Ileum (tissue), 1 donor: ENCODE measurements around a stretch of chr11.

- PRO-cap = no peak
These were observed 994 bp upstream of the BIRC2 start for GRCh38 chr11:102345852-102346587.

DNA sequence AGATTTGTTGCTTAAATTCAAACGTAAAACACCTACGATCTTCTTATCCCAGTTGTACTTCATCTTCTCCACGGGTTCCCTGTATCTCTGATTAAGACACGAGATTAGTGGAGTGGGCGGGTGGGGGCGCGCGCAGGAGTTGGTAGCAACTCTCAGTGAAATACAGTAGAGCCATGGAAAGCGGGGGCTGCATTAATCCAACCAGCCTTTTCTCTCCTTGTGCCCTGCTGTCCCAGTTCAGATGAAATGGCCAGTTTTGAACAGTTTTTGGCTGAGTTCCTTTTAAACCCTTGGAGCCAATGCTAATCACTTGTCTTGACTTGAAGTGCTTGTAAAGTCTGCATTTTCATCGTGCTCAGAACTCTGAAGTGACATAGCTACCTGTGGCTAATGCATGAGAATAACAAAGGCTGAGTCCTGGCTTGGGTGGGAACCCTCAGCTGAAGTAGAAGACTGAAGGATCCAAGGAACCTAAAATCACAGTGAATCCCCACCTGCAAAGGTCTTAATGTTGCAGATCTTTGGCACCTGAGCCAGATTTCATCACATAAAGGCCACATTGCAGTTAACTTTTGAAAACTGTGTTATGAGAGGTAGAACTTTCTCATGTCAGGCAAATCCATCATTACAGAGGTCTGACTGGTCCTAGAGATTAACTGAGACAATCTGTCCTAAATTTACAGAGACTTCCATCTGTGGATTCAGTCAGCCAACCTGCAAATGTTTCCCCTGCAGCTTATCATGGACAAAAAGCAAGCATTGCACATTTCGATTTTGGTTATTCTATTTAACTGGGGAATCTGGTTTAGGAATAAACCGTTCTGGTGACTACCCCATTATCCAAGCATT is 909 bp upstream of the TMEM123 start:
- PRO-cap = no peak

GRCh38 chr11:102552314-102553019 is 21.9 kb upstream of the MMP7 start:
- PRO-cap = no peak

DNA sequence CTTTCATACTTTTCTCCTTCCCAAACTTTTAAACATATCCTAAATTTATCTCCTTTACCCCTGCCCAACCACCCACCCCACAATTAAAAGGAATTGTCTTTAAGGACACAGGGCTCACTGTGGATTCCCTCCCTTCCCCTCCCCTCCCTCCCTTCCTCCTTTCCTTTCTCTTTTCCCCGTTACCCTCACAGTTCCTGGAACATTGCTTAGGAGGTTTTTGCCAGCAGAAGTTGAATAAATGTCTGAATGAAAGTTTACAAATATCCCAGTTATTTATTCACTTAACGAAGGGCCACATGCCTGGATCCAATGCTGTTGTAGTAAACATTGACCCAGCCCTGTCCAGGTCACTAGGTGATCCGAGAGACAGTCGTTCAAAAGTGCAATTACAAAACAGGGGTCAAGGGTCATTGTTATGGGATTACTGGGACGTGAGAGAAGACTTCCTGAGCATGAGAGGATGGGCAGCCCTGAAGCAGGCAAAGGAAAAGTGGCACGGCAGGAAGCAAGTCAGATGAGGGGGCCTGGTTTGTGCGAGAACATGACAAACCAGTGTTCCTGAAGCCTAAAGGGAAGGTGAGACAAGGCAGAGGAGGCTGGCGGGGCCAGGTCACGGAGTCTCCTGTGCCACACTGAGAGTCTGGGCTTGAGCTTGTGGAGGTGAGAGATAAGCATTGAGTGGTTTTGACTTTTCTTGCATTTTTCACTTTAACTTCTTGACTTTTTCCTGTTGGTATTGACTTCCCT is 15.7 kb upstream of the MMP20 start:
- PRO-cap = unidirectional peak, plus-strand start at position 449 of the sequence

DNA sequence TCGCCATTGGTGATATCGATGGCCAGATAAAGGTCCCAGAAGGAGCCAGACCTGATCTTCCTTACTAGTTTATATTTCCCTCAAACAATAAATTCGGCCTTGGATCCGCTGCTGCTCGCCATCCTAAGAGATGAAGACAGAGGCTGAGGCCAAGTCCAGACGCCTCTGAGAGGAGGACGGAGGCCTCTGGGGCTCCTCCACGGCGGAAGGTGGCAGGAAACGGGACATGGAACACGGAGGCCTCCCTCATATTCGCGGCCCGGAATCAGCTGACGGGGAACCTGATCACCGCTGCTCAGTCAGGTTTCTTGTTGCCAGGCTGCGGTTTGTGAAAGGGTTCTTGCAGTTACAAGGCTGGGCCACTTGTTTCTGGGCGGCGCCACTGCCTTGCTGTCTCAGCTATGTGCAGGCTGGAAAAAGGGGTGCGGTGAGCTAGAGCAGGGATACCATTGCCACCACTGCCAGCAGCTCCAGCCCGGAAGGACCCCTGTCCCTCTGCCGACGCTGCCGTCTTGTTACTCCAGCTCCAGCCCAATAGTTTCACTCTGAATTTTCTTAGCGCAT is 9.9 kb upstream of the MMP1 start:
- PRO-cap = no peak

GRCh38 chr11:102829652-102830031 is 13.8 kb downstream of the MMP3 start:
- PRO-cap = no peak

DNA sequence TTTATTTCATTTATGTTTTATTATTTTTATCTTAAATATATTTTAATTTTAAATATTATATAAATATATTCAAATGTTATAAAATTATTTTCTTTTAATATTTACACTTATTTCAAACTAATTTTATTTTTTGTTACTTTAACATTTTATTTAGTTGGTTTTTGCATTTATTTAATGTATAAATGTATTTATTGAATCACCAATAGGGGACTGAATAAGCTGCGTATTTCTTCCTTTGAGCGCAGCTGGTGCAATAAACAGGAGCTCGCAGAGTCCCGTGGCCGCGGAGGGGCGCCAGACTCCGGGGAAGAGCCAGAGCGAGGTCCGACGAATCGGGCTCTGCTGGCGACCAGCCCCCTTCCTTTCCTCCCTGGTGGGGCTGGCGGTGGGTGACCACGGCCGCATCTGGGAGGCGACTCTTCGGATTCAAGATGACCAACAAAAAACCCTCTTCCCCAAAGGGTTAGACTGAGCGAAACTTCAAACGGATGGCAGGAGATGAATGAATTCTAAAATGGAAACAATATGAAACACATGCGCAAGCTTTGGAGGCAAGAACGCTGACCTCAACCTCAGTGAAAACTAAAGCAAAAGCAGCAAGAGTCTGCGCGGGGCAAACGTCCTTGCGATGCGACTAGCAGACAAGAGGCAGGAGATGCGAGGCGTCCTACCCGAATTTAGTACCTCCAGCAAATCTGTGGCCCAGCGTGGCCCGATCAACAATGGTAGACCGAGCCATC is 12.0 kb downstream of the MMP3 start:
- PRO-cap = no peak

GRCh38 chr11:103169952-103170471 is 60.8 kb downstream of the DYNC2H1 start:
- PRO-cap = no peak

DNA sequence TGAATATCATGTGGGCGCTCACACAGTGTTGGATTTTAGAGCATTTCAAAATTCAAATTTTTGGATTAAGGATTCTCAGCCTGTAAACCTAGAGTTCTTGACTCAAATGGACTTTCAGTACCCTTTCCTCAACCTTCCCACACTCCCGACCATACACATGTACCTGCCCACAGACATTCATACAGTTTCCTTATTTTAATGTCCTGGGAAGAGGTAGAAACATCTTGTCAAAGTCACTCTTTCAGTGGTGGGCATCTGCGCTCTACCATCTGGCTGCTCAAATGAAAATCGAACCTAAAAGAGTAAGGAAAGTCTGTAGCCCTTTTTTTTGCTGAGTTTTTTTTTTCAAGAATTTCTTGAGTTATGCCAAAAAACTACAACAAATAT is 3.1 kb upstream of the CASP5 start:
- PRO-cap = no peak

GRCh38 chr11:105960953-105961336 is 61.1 kb downstream of the MSANTD4 start:
- PRO-cap = no peak

DNA sequence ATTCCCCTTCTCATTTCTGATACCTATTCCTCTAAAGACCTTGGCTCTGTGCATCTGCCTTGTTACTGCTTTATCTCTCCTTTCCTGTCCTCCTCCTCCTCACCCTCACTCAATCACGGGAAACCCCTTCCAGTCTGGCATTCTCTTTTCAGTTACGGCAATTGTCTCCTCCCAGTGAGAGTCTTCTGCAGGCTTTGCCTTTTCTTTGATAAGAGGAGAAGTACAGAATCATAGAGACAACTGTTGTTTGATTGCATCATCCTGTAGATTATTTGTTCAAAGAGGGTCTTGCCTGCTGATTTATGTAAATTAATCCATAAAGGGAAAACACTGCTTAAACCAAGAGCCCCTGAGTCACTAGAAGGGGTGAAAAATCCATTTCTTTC is 301.3 kb downstream of the AASDHPPT start:
- PRO-cap = no peak

DNA sequence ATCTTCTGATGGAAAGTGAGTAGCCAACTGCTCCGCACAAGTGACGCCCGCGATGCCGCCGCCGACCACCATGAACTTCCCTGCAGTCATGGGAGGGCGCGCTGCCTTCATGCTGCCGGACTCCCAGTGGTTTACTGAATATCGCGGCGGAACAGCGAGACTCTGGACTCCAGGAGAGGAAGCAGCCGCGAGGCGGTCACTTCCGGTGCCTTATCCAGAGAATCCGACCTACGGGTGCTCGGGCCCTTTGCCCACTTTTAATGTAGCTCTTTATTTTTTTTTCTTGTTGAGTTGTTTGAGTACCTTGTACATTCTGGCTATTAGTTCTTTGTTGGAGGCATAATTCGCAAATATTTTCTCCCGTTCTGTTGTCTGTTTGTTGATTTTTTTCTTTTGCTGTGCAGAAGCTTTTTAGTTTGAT is 190.5 kb downstream of the GUCY1A2 start:
- PRO-cap = no peak

DNA sequence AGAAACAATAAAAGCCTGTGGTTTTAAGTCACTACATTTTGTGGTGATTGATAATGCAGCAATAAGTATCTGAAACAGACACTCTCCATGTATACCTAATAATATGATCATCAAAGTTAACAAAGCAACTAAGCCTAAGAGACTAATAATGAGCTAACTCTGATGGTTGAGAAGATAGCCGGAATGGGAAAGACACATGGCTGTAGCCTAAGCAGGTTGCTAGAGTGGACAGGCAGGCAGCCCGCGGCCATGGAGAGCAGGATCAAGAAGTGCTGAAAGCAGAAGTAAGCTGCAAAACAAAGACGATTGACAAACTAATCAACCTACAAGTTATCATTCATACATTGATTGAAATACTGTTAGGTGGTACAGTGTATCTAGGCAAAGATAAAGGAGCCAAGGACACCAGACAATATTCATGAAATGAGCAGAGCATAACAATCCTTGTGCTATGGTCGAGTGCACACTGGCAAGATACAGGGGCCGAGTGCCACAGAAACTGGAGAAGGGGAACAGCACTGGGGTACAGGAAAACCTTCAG is 29.3 kb downstream of the SLN start:
- PRO-cap = no peak

DNA sequence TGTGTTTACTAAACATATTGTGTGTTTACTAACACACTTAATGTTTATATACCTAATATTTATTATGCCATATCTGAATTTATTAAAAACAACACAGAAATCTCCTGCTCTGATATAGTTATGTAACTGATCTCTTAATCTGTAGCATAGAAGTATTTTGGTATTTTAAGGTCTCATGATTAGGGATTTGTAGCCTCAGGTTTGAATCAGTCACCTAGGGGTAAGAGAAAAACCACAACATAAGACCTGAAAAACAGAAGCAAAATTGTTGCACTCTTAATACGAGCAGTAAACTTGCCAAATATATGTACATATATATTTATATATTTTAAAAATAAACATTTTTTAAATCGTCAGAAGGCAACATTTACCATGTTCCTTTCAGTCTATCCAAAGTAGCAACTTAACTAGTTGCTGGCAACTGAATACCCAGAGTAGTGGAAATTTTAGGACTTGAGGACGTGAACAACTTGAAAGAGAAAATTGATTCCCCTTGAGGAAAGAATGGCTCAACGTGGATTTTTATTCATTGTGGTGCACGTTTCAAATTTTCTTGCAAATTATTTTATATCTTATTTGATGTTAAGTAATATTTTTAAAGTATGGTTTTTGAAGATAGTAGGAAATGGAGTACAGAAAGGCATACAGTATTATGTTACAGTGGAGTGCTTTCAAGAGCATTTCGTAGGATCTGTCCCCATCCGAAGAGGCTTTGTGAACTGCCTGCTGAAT is 16.0 kb upstream of the ACAT1 start:
- PRO-cap = no peak

DNA sequence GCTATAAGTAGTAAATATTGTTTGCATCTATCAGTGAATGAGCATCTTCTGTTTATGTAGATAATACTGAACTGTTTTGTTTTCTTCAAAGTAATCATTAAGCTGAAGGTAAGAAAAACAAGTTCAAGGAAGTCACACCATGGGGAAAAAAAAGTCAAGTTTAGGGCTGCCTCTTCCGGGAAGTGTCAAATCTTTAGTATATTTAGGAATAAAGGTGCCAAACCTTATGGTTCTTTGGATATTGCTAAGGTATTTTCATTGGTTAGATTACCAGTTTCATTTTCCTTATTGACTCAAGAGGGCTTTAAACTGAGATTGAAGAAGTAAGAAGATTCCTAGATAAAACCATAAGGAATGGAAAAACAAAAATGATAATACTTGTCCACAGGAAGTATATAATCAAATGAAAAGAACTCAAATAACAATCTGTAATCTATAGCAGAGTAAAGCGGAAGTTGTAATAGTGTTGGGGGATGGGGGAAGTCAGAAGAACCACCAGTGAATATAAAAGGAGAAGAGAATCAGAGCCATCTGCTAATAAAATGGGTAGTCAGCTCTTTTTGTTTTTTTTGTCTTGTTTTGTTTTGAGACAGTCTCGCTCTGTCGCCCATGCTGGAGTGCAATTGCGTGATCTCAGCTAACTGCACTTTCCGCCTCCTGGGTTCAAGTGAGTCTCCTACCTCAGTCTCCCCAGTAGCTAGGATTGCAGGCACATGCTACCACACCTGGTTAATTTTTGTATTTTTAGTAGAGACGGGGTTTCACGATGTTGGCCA is 2.2 kb downstream of the ATM start:
- PRO-cap = no peak

GRCh38 chr11:108551416-108552506 is 41.8 kb downstream of the EXPH5 start:
- PRO-cap = no peak

DNA sequence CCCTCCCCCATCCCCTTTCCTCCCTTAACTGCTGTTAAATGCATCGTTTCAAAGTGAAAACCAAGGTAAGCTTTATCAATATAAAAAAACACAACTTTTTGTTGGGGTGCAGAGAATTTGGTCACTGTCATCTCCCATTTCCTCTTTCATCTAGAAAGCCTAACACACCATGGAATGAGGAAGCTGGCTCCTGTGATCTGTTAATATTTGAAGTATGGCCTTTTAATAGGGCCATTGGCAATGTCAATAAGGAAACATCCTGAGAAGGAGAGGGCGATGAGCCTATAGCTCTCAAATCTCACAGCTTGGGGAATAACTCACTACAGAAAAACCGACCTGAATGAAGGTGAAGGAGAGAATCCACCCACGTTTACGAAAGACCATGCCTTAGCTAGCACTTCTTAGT is 6.9 kb downstream of the EXPH5 start:
- PRO-cap = no peak

DNA sequence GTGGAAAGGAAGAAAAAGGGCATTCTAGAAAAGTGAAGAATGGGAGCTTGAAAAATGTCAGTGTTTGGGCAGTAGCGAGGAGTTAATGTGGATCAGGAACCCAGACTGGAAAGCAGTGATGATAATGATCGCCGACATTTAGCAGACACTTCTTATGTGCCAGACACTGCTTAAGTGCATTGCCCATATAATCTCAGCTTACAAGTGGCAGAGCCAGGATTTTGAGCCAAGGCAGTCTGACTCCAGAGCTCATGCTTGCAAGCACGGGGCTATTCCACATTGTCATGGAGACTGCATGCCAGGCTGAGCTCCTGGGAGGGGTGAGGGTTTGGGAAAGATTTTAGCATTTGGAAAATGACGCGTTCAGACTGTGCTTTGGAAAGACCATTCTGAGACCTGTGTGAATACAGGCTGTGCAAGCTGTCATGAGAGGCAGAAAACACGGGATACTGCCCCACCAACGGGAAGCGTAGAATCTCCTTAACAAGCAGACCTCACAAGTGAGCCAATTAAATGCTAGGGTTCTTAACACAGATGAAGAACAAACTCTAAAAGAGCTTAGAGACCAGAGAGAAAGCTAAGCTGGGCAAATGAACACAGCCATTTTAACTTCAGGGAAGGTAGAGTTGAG is 302.8 kb downstream of the DDX10 start:
- PRO-cap = no peak

GRCh38 chr11:110068945-110069883 is 24.0 kb upstream of the ZC3H12C start:
- PRO-cap = no peak

GRCh38 chr11:110100758-110101366 is 7.7 kb downstream of the ZC3H12C start:
- PRO-cap = no peak